ENCODE measurements around a stretch of chr2.

DNA sequence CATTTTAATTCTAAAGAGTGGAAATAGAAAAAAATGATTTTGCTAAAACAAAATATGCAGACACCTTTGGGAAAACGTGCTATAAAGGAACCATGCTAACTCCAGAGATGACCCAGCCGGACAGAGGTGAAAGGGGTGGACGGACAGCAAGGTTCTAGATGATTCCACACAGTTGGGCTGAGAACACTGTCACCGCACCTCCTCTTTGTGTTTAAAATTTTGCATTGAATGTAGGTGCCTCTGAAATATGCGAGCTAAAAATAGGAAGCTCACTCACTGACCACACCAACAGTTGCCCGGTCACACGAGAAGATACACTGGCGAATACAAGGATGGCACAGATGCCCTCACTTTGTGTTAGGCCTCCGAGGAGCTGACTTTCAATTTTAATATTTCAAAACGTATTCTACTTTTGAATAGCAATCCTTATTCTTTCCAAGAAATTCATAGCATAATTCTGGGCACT is 48.5 kb downstream of the ADI1 start:
- PRO-cap, result unidirectional peak, plus-strand start at position 315 of the sequence
- RAMPAGE, long total RNA, 4 experiments, result no peak in any of the 4 experiments

- PRO-cap, result no peak
- RAMPAGE, long total RNA, 4 experiments, result no peak in any of the 4 experiments
Measured at GRCh38 chr2:3594342-3594863, 509 bp upstream of the COLEC11 start.

GRCh38 chr2:3739202-3739542 is 35.8 kb downstream of the DCDC2C start:
- PRO-cap, result no peak
- RAMPAGE, long total RNA, 4 experiments, result no peak in any of the 4 experiments

GRCh38 chr2:3912240-3912512 is 208.8 kb downstream of the DCDC2C start:
- PRO-cap, result no peak
- RAMPAGE, long total RNA, 4 experiments, result no peak in any of the 4 experiments

GRCh38 chr2:5116595-5116855 is 575.7 kb upstream of the SOX11 start:
- PRO-cap, result no peak
- RAMPAGE, long total RNA, 4 experiments, result no peak in any of the 4 experiments

DNA sequence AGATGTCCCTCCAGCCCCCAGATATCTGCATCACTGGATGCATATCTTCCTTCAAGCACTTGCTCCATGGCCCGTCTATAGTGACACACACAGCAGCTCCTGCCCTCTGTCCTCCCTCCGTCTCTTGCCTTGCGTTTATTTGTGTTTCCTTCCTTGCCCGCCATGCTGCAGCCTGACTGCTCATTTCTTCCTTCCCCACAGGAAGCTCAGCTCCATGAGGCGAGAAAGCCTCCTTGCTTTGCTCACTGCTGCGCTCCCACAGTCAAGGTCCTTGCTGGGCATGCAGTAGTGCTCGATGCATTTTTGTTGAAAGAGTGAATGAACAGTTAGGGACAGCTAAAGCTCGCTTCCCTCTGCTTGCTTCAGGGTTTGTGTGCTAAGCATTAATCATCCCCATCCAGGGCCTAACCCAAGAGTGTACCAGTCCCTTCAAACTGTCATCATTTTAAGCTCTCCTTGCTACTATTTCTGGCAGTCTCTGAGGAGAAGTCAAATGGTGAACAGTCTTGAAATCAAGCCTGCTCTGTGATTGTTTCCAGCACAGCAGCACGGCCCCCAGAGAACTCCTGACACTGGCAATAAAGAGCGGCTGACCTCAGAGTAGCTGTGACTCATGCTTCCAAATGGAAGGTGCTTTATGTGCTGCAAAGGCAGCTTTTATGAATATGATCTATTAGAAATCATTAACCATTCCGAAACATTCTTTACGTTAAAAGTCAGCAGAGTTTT is 171.7 kb upstream of the SOX11 start:
- PRO-cap, result no peak
- RAMPAGE, long total RNA, 4 experiments, result no peak in any of the 4 experiments

DNA sequence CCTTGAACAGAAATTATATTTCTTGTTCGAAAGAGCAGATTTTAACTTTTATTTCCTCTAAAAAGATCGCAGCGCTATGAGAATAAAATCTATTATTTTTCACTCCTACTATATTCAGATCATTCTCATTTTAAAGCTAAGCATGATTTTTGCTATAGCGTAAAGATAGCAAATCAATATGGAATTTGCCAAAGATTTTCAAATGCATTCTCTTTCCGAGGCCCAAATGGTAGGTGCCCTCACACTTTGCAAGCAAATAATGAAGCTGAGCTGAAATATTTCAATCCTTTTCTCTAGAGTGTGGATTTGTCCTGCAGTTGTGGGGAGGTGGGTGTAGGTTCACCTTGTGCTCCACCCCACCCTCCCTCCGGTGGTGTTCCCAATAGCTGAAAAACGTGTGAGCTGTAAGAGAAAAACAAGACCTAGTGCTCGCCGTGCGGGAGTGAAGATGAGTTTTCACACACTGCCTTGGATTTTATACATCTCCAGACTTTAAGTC is 2.1 kb upstream of the SOX11 start:
- PRO-cap, result no peak
- RAMPAGE, long total RNA, 4 experiments, result no peak in any of the 4 experiments

DNA sequence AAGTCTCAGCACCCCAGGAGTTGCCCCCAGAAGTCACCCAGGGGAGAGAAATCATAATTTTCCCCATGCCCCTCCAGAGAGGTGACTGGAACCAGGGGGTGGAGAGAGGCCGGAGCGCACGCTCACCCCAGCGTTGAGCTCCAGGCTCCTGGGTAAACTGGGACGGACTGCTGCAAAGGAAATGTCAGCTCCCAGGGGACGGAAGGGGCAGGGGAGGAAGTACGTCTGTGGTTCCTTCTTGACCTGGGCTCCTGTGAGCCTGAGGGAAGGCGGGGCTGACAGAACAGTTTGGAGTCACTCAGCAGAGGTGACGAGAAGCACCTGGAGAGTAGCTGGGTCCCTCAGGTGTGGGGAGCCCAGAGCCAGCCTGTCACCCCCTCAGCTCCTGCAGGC is 44.5 kb downstream of the CMPK2 start:
- PRO-cap, result no peak
- RAMPAGE, long total RNA, 4 experiments, result no peak in any of the 4 experiments

DNA sequence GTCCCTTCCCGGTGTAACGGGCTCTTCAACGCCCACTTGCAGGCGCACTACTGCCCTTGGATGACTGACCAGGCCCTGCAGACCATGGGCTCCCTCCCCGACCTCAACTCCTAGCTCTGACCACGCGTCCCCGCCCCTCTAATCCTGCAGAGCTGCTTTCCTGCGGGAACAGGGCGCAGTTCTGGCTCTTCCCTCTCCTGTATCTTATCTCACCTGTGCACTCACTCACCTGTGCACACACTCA is 380 bp upstream of the CMPK2 start:
- PRO-cap, result no peak
- RAMPAGE, long total RNA, 4 experiments, result no peak in any of the 4 experiments

GRCh38 chr2:6883444-6883844 is 5.9 kb downstream of the RSAD2 start:
- PRO-cap, result no peak
- RAMPAGE, long total RNA, 4 experiments, result no peak in any of the 4 experiments

DNA sequence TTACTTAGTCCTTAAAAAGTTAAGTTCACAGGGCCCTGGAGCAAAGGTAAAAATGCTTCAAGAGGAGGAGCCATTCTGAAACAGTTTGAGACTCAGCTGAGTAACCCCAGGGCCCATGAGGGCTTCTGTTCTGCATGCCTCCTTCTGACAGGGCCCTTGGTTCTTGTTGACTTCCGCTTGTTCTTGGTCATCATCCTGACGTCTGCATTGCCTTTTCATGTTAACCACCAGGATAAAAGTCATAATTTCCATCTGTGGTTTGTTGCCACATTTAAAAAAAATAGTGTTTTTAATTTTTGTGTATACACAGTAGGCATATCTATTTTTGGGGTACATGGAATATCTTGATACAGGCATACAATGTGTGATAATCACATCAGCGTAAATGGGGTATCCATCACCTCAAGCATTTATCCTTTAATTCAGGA is 550.9 kb downstream of the RNF144A start:
- PRO-cap, result no peak
- RAMPAGE, long total RNA, 4 experiments, result no peak in any of the 4 experiments

DNA sequence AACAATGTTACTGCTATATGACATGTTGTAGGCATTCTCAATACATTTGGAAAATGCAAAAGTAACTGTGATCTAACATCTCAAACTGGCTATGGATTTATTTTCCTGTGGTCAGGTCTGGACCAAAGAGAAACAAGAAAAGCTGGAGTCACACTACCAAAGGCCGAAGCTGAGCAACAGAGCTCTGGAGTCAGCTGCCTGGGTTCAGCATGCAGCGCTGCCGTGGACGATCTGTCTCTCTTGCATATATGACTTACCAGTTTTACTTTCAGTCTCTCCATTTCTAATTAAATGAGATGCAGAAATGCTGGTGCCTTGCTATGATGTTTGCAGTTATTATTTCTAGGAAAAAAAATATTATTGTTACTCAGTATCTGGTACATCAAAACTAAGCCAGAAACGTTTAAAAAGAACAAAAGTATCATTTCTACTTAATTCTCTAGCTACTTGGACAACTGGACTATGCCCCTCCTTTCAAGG is 813.2 kb downstream of the RNF144A start:
- PRO-cap, result unidirectional peak, minus-strand start at position 228 of the sequence
- RAMPAGE, long total RNA, 4 experiments, result no peak in any of the 4 experiments

GRCh38 chr2:7745308-7745847 is 828.2 kb downstream of the RNF144A start:
- PRO-cap, result no peak
- RAMPAGE, long total RNA, 4 experiments, result no peak in any of the 4 experiments

- PRO-cap, result no peak
- RAMPAGE, long total RNA, 4 experiments, result no peak in any of the 4 experiments
Measured at GRCh38 chr2:8119398-8119715, 562.5 kb upstream of the ID2 start.

DNA sequence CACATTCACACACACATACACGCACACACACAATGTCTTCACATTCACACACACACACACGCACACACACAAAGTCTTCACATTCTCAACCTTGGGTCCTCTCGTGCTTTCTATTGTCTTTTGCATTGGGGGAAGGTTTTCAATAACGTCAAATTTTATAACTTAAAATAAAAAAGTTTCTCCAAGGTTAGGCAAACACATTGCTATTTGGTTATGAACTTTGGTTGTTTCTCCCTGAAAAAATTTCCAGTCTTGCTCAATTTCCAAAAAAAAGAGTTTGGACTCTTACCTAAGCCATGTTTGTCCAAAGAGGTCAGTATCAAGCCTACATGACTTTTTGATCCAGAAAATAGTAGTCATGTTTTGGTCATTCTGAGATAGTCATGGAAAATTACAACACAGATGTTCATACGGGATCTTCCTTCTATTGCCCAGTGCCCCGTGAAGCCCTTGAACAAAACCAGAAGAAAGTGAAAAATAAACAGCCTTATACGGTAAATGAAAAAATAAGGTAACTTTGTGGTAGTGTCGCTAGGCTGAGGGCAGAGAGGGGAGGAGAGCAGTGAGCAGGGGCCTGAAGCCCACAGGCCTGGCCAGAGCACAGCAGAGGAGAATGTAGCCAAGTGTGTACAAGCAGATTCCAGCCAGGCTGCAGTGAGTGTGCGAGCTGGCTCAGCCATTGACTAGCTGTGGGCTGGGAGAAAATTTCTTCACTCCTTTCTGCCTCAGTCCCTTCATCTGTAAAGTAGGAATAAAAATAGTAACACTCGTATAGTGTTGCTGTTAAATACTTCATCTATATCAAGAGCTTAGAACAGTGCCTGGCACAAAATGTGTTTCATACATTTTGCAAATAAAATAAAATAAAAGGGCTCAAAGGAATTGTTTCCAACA is 542.6 kb upstream of the ID2 start:
- PRO-cap, result no peak
- RAMPAGE, long total RNA, 4 experiments, result no peak in any of the 4 experiments

DNA sequence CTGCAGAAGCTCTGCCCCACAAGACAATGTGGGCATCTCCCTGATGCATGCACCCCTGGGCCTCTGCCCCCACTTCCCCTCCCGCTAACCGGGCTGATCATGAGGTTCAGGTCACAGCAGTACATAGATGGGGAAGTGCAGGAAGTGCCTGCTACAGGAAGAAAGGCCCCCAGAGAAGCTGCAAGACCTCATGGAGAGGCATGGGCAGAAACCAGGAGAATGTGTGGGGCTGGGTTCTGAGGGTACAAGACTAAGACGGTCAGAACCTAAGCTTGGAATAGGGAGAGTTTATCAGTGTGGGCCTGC is 243.3 kb upstream of the ID2 start:
- PRO-cap, result no peak
- RAMPAGE, long total RNA, 4 experiments, result no peak in any of the 4 experiments

DNA sequence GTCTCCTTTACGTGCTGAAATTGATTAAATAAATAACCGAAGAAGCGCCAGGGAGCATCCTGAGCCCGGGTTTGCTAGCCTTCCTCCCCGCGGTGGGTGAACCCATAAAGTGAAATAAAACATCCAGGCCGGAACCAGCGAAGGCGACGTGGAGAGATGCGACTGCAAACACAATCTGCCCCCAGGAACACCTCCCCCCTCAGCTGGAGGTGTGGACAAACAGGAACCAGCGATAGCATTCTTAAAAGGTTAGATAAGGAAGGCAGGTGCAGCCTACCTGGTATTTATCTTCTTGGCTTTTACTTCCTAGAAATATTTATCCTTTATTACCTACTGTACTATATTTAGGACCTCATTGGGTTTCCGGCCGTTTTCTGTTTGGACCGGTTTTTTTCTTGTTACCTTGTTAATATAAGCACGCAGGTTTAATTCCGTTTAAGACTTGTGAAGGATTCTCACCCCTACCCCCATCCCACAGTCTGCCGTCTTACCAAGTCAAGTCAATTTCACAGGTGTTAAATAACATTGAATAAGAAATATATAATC is 224.1 kb upstream of the ID2 start:
- PRO-cap, result no peak
- RAMPAGE, long total RNA, 4 experiments, result no peak in any of the 4 experiments

- PRO-cap, result no peak
- RAMPAGE, long total RNA, 4 experiments, result no peak in any of the 4 experiments
Measured at GRCh38 chr2:8682678-8683245, 906 bp downstream of the ID2 start.

DNA sequence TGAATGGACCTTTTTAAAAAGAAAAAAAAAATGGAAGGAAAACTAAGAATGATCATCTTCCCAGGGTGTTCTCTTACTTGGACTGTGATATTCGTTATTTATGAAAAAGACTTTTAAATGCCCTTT is 1.8 kb downstream of the ID2 start:
- PRO-cap, result unidirectional peak, minus-strand start at position 86 of the sequence
- RAMPAGE, long total RNA, 4 experiments, result no peak in any of the 4 experiments

DNA sequence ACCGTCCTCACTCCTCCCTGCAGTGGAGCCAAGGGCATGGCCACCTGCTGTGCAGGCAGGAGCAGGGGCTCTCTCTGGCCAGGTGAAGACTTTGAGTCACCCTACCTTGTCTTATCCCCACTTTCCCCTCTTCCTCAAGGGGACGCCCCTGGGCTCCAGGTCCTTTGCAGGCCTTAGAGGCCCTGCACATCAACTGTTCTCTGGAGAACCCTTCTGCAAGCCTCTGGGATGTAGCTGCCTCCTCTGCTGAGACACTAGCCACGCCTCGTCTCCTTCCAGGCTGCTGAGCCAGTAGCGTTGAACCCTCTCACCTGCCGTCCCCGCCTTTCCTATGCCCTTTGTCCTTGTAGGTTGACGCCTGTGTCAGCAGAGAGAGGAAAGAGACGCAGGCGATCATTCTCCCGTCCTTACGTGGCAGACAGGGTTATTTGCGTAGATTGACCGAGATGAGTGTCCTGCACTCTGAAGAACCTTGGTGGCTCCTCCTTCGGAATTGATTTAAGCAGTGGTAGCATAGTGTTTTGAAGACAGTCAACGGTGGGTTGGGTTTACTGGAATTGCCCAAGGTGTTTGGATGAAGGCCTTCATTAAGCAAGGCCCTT is 27.7 kb downstream of the ID2 start:
- PRO-cap, result no peak
- RAMPAGE, long total RNA, 4 experiments, result no peak in any of the 4 experiments

All from esophagus muscularis mucosa (tissue), 4 donors.